SJSA1 (cell line): ENCODE measurements around the genes DIRAS1 and SGTA.

DNA sequence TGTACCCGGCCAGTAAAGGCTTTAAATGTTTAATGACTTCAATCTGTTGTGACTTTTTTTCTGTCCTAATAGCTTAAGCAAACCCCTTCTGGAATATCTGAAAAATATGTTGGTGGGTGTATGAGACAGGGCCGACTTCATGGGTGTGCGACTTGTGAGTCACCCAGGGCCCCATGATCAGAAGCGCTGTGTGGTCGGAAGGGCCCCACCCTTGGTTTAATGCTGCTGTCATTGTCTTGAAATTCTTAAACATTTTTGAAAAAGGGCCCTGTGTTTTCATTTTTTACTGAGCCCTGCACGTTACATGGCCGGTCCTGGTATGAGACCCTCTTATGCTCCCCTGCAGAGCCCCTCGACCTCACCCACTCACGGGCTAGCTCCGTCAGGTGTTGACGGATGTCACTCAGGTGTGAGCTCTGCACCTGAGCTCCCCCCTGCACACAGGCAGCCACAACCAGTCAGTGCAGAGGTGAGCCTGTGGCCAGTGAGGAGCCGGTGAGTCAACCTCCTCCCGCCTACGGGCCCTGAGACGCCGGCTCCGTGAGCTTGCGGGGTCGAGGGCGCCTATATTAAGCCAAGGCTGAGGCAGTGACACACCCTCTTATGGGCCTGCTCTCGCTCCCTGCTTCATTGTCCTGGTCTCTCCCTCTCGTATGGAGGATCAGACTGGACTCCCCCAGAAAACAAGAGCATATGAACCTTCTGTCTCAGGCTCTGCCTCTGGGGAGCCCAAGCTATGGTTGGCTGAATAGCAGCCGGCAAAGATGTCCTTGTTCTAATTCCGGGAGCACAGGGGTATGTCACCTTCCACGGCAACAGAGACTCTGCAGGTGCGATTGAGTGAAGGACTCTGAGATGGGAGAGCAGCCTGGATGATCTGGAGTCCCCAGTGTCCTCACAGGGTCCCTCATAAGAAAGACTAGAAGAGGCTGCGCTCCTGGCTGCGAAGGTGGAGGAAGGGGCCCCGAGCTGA is 27.8 kb downstream of the GADD45B start:
- RAMPAGE, long total RNA: no peak

GRCh38 chr19:2512751-2513340 is 36.9 kb downstream of the GADD45B start:
- RAMPAGE, long total RNA: no peak

DNA sequence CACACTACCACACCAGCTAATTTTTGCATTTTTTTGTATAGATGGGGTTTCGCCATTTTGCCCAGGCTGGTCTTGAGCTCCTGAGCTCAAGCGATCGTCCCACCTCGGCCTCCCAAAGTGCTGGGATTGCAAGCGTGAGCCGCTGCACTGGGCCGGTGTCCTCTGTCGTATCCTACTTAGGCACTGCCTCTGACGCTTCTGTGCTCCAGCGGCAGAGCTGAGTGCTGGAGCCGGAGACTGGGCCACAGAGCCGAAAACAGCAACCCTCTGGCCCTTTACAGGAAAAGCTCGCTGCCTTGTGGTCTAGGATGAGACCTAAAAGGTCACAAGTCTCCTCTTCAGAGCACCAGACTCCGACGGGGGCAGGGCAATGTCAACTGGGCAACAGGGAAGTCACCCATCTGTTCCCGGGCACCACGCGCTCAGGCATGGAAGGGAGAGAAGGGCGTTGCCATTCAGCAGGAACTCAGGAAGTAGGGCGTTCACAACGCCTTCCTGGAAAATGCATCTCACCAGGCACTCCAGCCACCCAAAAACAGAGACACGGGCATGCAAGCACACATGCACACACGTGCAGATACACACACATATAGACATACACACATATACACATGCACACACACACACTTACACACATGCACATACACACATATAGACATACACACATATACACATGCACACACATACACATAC is 91.7 kb downstream of the GADD45B start:
- RAMPAGE, long total RNA: no peak

DNA sequence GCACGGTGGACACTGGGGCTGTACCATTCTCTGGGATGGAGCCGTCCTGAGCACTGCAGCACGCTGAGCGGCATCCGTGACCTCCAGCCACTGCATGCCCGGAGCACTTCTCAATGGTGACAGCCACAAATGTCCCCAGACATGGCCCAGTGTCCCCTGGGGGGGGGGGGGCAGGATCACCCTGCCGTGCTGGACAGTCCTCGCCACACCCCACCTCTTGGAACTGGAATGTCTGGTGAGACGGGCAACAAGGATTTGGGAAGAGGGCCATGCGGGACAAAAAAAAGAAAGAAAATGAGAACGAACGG is 37.3 kb downstream of the GNG7 start:
- RAMPAGE, long total RNA: no peak

DNA sequence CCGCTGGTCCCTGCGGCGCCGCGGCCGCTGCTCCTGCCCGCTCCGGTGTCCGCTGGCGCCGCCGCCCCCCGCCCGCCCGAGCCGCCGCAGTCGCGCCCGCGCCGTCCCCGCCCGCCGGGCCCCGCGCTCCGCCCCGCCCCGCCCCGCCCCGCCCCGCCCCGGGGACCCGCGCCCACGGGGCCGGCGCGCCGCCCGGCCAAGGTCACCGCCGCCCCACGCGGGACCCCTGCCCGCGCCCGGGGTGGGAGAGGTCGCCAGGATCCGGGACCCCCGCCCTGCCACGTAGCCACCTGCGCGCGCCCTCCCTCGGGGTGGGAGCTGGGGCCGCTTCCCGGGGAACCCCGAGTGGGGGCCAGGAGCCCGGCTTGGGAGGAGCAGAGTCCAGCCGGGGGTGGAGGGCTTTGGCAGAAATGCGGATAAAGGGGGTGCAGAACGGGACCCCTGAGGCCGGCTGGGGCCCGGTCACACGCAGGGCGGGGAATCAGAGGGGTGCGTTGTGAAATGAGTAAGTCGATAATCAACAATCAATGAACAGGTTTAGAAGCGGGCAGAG is at the start of gene DIRAS1:
Gene DIRAS1, minus strand, starts transcription at position 63 of the 553 bp plus-strand sequence.
- RAMPAGE, long total RNA: no peak

GRCh38 chr19:2783151-2783796 is at the start of gene SGTA:
SGTA (minus strand) TSS chr19:2783273.
- RAMPAGE, long total RNA: no peak

- RAMPAGE, long total RNA: no peak
Observed at GRCh38 chr19:2796737-2797146, 11.4 kb downstream of the THOP1 start.

- RAMPAGE, long total RNA: no peak
Observed at GRCh38 chr19:2842401-2842776, 1.1 kb downstream of the ZNF555 start.

- RAMPAGE, long total RNA: no peak
Observed at GRCh38 chr19:2970156-2970458, 7.3 kb upstream of the TLE6 start.

DNA sequence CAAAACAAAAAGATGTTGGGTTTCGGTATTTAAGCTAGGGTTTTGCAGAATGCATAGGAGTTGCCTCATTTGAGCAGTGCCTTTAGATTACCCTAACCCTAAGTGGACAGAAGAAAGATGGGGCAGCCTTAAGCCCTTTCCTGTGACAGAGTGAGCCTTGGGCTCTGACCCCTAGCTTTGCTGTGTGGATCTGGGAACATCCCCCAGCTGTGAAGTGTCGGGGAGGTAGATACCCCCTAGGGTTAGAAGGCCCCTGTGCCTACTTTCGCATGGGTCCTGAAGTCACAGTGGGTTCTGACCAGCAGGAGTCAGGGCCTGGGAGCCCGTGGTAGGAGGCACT is 8.2 kb upstream of the TLE2 start:
- RAMPAGE, long total RNA: no peak

GRCh38 chr19:3061025-3061687 is 1.1 kb downstream of the TLE5 start:
- RAMPAGE, long total RNA: start-site peak on the minus strand at chr19:3061252-3061300, 86 and 27 reads in 2 replicates; start-site peak on the minus strand at chr19:3061356-3061384, 35 and 19 reads in 2 replicates

GRCh38 chr19:3065437-3066160 is 3.3 kb upstream of the TLE5 start:
- RAMPAGE, long total RNA: no peak

DNA sequence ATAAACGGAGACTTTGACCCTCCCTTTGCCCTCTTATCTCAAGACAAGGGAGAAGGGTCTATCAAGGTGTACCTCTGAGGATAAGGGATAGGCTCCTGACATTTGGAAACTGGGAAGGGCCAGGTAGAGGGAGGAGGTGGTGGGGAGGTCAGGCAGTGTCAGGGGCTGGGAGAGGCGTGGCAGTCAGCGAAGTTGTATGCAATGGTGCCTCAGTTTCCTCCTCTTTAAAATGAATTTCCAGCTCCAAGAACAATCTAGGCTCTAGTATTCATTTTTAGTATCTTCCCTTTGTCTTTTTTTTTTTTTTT is 4.6 kb upstream of the GNA11 start:
- RAMPAGE, long total RNA: no peak

- RAMPAGE, long total RNA: no peak
Observed at GRCh38 chr19:3104485-3104913, 10.3 kb downstream of the GNA11 start.

DNA sequence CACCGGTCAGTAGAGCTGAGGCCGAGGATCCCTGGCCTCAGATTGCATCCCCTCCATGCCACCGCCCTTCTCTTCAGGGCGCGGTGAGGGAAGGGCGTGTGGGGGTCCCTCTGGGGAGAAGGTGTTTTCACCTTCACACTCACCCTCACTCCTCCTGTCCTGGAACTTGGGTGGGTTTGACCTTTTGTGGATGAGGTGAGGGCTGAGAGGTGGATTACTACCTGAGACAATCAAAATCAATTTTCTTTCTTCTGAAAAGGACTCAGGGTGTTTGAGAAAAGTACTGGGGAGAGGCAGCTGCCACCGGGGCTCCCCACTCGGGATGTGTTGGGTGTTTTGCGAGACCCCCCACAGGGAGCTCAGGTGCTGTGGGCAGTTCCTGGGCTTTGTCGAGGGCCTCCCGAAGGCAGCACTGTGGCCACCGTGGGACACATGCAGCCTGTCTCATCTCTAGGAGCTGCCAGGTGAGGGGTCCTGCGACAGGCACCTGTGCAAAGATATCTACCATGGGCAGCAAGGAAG is 13.7 kb downstream of the GNA11 start:
- RAMPAGE, long total RNA: no peak

DNA sequence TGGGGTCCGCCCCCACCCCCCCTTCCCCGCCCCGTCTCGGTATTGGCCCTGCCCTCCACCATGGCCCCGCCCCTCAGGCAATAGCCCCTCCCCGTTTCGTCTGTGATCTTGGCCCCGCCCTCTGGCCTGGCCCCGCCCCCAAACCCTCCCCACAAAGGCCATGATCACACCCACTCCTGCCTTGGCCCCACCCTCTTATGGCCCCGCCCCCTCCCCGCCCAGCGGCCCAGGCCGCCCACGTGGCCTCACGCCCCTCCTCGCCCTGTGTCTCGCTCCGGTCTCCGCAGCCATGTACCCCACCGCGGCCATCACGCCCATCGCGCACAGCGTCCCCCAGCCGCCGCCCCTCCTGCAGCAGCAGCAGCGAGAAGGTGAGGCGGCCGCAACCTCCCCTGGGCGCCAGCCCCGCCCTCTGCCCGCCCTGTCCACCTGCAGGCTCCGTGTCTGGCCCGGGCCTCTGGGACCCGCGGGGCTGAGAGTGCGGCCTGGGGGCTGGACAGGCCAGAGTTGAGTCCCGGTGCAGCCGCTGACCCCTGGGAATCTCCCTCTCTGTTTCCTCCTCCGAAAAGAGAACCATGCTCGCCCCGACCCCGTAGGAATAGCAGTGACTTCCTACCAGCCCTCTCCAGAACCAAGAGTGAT is 61.3 kb downstream of the CELF5 start:
- RAMPAGE, long total RNA: no peak

GRCh38 chr19:3370114-3371064 is 4.0 kb downstream of the NFIC start:
- RAMPAGE, long total RNA: no peak

DNA sequence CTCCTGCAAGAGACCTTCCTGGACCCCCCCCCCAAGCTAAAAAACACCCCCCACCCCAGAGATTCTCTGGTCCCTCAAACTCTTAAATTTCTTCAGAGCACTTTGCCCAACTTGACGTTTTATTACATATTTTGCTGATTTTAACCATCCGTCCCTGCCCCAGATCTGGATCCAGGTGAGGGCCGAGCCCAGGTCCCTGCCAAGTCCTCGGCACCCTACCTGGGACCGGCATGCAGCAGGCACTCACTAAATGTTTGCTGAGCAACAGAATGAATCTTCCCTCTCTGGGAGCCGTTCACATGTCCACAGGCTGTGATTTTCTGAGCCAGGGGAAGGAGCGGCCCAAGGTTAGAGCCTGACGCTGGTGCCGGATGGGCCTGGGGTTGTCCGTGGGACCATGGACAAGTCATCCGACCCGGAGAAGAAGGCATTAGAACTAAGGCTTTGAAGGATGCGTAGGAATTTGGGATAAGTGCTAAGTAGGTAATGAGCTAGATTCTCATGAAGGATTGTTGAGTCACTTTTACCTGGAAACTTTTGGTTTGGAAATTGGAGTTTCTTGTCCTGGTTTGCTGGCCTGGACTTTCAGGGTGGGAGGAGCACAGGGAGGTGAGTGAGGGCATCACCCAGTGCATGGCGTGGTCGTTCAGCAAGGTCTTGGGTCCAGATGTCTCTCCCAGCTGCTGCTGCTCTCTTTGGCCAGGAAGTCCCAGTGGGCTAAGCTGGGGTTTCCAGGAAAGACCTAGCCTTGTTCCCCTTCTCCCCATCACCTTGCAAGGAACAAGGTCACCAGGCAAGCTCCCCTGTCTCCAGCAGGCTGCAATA is 7.4 kb downstream of the NFIC start:
- RAMPAGE, long total RNA: no peak

GRCh38 chr19:3404508-3405469 is 38.4 kb downstream of the NFIC start:
- RAMPAGE, long total RNA: no peak

DNA sequence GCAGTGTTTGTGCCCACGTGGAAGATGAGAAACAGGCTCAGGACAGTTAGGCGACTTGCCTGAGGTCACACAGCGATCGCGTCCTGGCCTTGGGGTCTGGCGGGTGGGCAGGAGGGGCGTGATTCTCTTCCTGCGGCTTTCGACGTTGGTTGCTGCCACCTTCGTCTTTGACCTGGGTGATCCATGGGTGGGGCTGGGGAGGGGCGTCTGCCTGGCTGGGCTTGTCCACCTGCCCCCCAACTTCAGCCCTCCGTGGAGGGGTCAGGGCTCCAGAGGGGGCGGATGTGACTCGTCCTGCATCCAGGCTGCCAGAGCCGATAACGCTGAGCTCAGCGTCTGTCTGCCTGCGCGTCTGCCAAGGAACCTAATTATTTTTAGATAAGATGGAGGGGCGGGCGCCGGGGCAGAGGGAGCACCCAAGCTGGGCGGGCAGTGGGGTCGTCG is 57.0 kb downstream of the SMIM24 start:
- RAMPAGE, long total RNA: no peak